Lower leg skin (tissue), 2 donors: ENCODE measurements around a stretch of chr14.

GRCh38 chr14:99531246-99531637, 50.0 kb downstream of the CCNK start:
- PRO-cap = no peak
- RAMPAGE, long total RNA, 2 experiments = no peak in any of the 2 experiments

GRCh38 chr14:99544896-99545657, 58.9 kb downstream of the CCDC85C start:
- PRO-cap = no peak
- RAMPAGE, long total RNA, 2 experiments = no peak in any of the 2 experiments

DNA sequence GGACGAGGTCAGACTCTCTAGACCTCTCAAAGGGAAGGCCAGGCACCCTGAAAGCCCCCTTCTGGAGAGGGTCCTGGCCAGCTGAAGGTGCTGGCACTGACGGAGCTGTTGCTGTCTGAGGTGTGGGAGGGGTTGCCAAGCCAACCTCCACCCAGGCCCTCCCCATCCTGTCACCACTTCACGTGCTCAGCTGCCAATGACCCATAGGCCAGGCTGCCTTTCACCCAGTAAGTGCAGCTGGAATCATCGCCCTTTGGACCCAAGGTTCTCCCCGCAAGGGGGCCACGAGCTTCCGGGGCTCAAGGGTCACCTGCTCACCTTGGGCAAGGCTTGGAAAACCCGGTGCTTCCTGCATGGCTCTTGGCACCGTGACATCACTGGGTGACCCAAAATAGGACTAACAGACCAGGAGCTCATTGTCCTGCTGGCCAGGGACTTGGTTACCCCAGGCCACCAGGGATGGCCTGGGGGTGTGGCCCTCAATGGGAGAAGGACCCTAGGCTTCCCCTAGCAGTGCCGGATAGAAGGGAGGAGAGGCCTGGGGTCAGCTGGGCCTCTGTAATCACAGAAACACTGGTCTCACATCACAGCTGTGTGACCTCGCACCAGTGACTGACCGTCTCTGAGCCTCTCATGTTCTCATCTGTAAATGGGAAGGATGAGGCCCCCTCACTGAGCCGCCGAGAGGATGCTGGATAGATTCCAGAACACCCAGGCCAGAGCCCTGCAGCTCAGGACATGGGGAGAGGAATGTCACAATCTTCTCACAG, 51.3 kb downstream of the CCDC85C start:
- PRO-cap = no peak
- RAMPAGE, long total RNA, 2 experiments = no peak in any of the 2 experiments

GRCh38 chr14:99574939-99575564, 29.0 kb downstream of the CCDC85C start:
- PRO-cap = unidirectional peak, minus-strand start at chr14:99575155
- RAMPAGE, long total RNA, 2 experiments = no peak in any of the 2 experiments

DNA sequence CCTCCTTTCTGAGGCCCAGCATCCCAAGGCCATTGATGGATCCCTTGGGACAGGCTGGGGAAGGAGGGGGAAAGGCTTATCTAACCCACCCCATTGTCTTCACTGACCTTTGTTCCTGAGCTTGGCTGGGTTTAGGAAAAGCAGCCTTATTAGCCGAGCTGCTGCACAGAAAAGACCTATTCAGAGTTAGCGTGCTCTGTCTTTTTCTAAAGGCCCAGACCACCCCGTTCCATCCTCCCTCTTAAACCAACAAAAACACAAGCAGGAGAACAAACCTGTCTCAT, 5.1 kb downstream of the CCDC85C start:
- PRO-cap = no peak
- RAMPAGE, long total RNA, 2 experiments = no peak in any of the 2 experiments

DNA sequence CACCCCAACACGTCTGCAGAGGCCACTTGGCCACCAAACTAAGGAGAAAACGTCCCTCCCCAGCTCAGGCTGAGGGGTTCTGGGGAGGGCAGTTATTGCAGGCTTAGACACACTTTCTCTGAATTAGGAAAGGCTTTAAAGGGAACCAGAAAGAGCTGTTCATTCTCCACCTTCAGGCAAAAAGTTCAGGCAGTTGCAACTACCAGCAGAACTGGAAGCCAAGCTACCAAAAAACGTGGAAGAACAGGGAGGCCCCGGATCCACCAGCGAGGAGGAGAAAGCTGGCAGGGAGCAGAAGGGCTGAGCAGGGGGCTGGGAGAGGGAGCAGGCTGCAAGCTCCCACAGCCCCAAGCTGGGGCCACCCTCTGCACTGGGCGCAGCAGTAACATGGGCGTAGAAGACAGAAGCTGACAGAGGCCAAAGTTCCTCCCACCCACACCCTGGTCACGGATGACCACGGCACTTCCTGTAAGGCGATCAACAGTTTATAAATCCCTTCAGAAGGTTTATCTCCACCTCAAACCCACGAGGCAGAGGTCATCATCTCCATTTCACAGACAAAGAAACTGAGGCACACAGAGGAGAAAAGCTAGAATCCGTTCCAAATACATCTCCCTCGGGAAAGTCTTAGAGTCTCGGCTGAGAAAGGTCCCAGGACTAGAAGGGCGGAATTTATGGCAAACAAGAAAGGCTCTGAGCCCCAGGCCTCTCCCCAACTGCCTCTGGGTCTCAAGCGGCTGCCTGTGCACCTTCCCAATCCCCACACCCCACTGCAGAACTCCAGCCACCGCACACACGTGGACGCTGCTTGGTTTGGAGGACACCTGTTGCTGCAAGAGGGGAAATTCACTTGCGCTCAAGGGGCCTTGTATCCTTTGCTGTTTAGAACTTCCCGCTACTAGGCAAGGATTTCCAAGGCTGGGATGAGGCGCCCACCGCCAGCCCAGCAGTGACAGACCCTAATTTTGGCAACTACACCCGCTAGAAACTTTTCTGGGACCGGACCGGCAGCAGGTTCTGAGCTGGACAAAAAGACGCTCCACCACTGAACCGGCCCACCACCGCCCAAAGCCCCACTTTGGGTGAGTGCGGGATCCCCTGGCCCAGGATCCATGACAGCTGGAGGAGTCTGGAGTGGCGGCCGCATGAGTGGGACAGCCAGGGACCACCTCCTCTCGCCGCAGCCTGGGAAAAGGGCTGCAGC, 1.7 kb downstream of the CCDC85C start:
- PRO-cap = no peak
- RAMPAGE, long total RNA, 2 experiments = no peak in any of the 2 experiments

DNA sequence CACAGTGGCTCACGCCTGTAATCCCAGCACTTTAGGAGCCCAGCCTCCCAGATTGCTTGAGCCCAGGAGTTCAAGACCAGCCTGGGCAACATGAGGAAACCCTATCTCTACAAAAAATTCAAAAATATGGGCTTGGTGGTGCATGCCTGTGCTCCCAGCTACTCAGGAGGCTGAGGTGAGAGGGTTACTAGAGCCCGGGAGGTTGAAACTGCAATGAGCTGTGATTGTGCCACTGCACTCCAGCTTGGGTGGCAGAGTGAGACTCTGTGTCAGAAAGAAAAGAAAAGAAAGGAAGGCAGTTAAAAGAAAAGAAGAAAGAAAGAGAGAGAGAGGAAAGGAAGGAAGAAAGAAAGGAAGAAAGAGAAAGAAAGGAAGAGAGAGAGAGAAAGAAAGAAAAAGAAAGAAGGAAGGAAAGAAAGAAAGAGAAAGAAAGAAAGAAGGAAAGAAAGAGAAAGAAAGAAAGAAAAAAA, 11.3 kb upstream of the CCDC85C start:
- PRO-cap = no peak
- RAMPAGE, long total RNA, 2 experiments = no peak in any of the 2 experiments

DNA sequence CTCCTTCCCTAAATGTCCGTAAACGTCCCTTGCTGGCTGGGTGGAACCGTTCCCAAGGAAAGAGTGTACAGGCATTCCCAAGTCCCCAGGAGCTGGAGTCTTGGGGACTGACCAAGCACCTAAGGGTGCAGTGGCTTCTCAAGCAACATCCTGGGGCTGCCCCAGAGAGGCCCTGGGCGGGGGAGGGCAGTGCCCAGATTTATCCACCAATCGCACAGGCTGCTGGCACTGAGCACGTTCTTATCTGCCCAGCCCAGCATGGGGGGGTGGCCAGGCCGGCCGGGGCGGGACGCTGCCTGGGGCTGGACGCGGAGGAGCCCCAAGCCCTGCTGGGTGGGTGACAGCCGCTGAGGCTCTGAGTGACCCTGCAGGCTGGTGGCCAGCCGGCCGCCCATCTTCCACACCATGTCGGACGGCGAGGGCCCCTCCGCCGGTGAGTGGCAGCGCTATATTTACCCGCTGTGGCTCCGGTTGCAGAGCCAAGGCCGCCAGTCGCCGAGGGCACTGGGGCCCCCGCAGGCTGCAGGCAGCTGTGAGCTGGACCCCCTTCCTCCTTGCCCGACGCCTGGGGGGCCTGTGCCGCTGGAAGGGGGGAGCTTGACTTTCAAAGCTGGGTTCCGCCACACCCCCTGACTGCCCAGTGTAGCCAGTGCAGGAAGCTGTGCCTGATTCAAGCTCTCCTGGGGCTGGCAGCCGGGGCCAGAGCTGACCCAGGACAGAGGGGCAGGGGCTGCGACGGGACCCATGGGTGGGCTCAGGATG, 53.5 kb downstream of the CYP46A1 start:
- PRO-cap = no peak
- RAMPAGE, long total RNA, 2 experiments = no peak in any of the 2 experiments

- PRO-cap = no peak
- RAMPAGE, long total RNA, 2 experiments = no peak in any of the 2 experiments
Observed at GRCh38 chr14:99947580-99948229, 117.5 kb upstream of the EVL start.

- PRO-cap = no peak
- RAMPAGE, long total RNA, 2 experiments = no peak in any of the 2 experiments
Observed at GRCh38 chr14:100093224-100093626, 28.0 kb downstream of the EVL start.

- PRO-cap = no peak
- RAMPAGE, long total RNA, 2 experiments = no peak in any of the 2 experiments
Observed at GRCh38 chr14:100105929-100106202, 40.6 kb downstream of the EVL start.

DNA sequence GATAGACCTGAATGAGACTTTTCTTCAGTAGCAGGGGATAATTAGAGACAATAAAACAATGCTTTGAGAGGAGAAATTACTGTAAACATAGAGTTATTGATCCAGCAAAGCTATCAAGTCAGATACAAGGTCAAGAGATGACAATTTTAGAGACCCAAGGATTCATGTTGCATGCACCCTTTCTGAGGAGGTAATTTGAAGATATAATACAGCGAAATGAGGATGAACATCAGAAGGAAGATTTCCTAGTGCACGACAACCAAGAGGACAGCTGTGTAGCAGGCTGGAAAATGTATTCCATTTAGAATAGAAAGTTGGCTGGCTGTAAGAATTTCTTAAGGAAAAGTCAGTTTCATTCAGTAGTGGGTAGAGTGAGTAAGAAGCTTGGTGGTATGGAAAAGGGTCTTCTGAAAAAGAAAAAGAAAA, 27.8 kb downstream of the YY1 start:
- PRO-cap = no peak
- RAMPAGE, long total RNA, 2 experiments = no peak in any of the 2 experiments

DNA sequence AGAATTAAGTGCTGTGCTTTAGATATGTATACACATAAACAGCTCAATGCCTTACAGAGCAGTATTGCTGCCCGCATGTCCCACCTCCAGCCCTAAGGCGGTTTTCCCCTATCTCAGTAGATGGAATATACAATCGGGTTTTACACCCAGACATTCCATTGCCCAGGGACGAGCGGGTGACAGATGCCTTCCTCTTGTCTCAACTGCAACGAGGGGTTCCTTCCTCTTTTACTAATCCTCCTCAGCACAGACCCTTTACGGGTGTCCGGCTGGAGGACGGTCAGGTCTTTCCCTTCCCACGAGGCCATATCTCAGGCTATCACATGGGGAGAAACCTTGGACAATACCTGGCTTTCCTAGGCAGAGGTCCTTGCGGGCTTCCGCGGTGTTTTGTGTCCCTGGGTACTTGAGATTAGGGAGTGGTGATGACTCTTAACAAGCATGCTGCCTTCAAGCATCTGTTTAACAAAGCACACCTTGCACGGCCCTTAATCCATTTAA, 5.9 kb upstream of the SLC25A29 start:
- PRO-cap = no peak
- RAMPAGE, long total RNA, 2 experiments = no peak in any of the 2 experiments

GRCh38 chr14:100333793-100334770, 10.9 kb downstream of the SLC25A47 start:
- PRO-cap = no peak
- RAMPAGE, long total RNA, 2 experiments = no peak in any of the 2 experiments

DNA sequence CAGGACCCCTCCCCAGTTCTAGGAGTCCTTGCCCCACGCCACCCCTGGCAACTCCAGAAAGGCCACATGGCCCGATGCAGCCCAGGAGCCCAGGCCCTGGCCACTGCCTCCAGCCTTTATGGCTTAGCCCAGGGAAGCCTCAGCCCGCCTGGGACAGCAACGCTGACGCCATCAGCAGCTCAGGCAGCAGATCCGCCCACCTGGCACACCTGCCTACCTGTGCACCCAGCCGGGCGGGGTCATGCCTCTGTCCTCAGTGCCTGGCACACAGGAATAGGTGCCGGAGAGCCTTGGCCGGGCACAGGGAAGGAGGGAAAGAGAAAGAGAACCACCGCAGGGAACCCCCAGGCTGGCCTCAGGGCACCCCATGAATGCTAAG, 21.1 kb downstream of the BEGAIN start:
- PRO-cap = no peak
- RAMPAGE, long total RNA, 2 experiments = no peak in any of the 2 experiments

DNA sequence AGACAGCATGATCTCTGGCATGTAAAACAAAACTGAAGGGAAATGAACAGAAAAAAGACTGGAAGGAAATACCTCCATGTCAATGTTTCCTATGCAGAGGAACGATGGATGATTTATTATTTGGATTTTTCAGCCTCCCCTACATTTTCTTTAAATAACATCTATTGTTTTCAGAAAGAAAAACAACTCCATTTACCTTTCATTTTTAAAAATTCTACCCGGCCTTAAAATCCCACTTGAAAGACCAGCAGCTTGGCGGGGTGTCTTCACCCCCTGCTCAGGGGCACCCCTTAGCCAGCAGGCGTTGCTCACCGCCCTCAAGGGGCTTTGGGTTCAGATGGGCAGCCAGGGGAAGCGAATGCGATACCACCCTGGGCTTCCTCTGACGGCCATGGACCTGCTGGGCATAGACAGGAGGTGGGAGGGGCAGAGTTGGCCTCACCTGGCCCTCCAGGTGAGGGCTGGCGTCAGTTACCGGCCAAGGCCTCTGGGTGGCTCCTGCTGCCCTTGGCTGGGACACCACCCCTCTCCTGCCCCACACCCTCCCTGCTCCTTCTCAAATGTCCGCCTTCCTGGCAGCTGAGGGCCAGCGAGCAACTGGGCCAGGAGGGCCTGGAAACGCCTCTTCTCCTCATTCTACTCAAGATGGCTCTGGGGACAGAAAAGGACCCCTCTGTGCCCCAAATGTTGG, 18.5 kb upstream of the DLK1 start:
- PRO-cap = no peak
- RAMPAGE, long total RNA, 2 experiments = no peak in any of the 2 experiments

DNA sequence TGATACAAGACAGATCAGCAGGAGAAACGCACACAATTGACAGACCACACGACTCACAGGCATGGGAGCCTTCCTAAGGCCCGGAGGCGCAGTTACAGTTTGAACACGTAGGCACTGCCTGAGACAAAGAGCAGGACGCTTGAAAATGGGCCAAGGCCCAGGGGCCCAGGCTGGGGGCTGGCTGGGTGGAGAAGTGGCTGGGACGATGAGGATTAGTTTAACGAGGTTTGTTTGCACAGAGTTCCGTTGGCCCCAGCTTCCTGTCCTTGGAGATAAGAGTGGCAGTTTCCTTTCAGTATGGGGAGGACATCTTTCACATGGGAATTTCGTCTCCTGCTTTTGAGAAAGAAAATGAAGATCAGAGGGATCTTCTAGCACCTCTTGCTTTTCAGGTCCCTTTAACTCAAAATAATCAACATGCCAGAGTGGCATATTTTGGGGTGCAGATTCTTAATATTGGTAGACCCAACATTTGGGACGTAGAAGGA, 44.5 kb downstream of the DLK1 start:
- PRO-cap = no peak
- RAMPAGE, long total RNA, 2 experiments = no peak in any of the 2 experiments

GRCh38 chr14:100898700-100899286, 4.7 kb downstream of the RTL1 start:
- PRO-cap = no peak
- RAMPAGE, long total RNA, 2 experiments = no peak in any of the 2 experiments

GRCh38 chr14:101369760-101370345, 391.7 kb upstream of the PPP2R5C start:
- PRO-cap = no peak
- RAMPAGE, long total RNA, 2 experiments = no peak in any of the 2 experiments

GRCh38 chr14:101400882-101401344, 360.6 kb upstream of the PPP2R5C start:
- PRO-cap = no peak
- RAMPAGE, long total RNA, 2 experiments = no peak in any of the 2 experiments